Karpas-422 (cell line): ENCODE results near the genes SRSF7 and TMEM178A.

DNA sequence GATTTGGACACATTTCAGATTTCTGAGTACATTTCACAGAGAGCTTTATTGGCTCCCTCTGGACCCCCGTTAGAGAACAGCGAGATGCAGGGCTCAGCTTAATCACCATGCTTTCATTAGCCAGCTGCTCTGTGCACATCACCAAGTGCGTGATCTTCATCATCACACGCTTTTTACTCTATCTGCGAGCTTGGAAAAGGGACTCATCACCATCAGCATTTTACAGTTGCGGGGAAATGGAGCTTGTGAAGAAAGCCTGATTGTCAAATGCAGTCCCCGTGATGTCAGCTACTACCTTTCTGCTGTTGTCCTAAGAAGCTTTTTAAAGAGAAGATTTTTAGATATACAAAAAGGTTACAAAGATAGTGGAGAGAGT, 88.5 kb downstream of the CDC42EP3 start:
- PRO-cap, result no peak
- RAMPAGE, long total RNA, result no peak

DNA sequence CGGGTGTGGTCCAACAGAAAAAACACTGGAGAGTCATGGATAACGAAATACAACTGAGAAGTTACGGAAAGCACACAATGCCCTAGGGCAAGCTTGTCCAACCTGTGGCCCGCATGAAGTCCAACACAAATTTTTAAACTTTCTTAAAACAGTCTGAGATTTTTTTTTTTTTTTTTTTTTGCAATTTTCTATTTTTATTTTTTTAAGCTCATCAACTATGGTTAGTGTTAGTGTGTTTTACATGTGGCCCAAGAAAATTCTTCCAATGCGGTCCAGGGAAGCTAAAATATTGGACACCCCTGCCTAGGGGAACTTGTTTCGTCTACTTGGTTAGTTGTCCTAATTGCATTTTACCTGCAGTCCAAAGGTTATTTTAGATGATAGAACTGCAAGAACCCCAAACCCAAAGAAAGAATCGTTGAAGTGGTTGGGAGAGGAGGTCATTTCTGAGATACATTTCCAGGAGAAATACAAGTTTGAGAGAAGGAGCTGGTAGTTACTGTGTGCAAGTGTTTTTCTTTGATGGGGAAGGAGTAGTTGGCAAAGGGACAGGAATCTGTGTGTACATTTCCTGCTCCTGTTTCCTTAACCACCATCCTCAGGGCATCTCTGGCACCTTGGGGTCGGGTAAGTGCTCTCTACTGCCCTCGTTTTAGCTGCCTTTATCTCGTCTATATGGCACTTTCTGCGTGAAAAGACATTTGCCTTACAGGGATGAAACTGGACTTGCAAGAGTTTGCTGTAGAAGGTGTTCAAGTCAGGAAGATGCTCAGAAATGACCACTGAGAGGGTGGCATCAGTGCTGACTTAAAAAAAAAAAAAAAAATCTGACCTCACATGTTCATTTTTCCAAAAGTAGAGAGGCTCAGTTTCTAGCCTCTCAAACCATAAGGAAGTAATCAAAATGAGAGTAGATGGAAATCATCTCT, 27.4 kb downstream of the CDC42EP3 start:
- PRO-cap, result no peak
- RAMPAGE, long total RNA, result no peak

DNA sequence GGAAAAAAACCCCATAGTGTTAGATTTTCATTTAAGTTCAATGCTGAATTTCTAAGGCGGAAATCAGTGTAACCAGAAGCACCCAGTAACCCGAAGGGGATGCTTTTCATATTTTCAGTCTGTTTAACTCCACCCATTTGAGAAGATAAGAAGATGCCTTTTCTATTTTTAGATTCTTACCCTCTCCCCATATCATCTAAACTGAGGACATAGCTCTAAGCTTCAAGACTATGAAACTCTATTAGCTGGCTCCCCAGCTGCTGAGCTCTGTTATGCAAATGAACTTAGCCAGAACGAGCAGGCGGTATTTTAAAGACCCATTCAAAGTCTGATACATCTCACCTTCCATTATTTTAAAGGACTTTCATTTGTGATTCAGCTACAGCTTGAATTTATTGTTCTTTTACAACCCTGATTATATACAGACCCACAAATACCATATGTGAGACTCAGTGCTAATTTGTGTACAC, 16.5 kb downstream of the CDC42EP3 start:
- PRO-cap, result unidirectional peak, minus-strand start at position 101 of the sequence
- RAMPAGE, long total RNA, result no peak

DNA sequence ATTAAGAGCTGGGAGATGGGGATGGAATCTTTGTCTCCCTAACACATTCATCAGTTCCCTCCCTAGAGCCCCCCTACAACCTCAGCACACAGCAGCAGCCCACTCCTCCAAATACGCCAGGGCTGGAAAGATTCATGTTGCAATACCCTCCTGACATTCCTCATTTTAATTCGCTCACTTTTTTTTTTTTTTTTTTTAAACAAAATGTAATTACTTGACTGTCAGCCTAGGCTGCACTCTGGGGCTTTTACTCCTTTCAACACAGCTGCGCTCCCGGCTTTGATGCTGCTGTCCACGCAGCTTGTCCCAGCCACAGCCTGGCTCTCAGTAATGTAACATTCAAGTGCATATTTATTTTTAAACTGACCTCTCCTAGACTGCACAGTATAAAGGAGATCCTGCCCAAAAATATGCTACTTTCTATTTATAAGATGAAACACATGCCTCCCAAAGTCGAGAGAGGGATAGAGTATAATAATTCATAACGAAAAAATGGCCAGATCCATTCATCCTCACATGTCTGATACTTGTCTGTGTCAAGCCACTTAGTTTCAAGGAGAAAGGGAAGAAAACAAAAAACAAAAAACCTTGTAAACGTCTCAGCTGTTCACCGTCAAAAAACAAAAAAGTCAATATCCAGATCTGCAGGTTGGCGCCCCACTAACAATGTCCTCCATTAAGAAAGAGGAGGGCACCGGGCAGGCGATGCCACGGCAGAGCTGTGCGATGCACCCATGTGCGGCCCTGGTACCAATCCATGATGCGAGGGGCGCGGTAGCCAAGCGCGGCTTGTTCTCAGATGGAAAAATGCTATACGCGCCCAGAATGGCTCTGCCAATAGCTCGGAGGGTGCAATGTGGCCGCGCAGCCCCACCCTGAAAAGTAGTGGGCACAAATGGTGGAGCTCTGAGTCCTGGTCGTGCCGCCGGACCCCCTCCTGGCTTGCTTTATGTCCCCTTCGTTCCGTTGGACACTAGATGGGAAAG, 844 bp downstream of the CDC42EP3 start:
- PRO-cap, result no peak
- RAMPAGE, long total RNA, result no peak

GRCh38 chr2:37916331-37916656, 8.8 kb upstream of the RMDN2 start:
- PRO-cap, result no peak
- RAMPAGE, long total RNA, result no peak

DNA sequence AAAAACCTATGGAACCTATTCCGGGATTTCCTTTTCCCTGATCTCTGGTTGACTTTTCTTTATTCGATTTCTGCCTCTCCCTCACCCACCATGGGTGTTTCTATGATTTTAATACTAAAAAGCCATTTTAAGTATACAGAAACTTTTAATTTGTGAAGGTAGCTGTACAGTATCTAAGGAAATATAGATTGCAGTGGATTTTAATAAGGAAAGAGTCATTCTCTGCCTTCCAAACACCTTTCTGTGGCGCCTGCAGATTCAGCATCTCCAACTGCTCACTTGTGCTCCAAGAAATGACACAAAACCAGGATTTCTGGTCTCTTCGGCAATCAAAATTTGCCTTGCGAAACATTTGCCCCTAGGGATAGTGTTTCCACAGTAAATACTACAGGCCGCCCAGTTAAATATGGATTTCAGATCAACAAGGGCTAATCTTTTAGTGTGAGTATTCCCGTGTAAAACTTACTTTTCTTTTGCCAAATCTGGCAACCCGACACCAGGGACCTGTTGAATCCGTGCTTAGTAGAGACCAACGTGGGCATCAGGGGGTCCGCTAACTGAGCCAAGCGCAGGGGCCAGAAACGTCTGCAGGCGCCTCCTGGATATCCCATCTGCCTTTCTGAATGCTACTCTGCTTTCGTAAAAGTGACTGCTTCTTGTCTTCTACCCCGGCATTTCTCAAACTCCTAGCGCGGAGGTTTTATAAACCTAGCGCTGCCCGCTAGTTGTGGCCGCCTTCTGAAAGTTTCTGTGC, 2.7 kb downstream of the CYP1B1 start:
- PRO-cap, result no peak
- RAMPAGE, long total RNA, result no peak

DNA sequence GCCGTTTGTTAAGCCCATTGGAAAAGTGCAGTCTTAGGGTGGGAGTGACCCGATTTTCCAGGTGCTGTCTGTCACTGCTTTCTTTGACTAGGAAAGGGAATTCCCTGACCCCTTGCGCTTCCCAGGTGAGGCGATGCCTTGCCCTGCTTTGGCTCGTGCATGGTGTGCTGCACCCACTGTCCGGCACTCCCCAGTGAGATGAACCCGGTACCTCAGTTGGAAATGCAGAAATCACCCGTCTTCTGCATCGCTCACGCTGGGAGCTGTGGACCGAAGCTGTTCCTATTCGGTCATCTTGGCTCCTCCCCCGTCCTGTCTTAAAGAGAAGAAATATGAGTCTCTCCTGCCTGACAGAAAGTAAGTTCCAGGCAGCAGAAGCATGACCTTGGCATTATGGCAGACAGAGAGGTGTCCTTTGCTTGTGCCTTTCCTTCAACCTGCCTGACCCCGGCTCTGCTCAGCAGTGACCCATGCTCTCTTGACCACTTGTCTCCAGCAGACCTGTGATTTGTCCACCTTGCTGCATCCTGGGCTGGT, 62.4 kb upstream of the CYP1B1 start:
- PRO-cap, result no peak
- RAMPAGE, long total RNA, result no peak

- PRO-cap, result no peak
- RAMPAGE, long total RNA, result no peak
Measured at GRCh38 chr2:38174490-38175197, 98.7 kb upstream of the CYP1B1 start.

DNA sequence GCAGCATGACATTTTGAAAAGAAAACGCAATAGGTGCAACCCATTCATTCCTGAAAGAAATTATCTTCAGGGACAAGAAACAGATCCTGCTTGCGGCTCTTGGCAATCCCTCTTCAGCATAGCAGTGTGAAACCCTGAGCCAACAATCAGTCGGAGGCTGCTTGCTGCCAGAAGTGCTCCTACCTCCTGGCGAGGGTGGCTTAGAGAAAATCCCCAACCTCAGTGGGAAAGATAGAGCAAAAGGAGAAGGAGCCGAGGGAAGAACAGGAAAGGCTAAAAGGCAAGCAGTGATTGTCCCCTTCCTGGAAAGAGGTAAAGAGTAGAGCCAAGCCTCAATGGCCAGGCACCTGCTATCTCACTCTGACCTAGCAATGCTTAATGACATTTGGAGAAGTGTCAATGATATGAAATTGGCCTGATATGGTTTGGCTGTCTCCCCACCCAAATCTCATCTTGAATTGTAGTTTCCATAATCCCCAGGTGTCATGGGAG, 66.2 kb upstream of the ATL2 start:
- PRO-cap, result no peak
- RAMPAGE, long total RNA, result no peak

DNA sequence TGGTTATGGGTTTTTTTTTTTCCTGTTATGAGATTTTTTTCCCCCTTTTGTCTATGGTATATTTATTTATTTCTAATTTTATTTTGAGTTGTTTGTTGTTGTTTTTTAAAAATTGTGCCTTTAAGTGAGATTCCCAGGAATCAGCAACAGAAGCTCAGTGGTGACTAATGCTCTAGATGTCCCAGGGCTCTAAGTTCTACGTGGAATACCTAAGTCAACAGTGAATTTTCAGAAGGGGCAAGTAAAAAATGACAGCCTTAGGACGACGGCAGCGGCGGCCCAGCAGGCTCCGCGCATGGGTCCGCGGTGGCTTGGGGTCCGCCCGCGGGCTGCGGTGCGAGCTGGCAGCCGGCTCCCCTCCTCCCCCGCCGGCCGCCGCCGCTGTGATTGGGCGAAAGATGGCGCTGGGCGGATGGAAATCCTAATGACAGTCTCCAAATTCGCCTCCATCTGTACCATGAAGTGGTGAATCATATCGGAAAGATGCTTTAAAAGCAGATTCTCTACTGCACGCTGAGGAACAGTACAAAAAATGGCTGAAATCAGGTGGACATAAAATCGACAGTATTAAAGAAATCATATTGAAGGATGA, 74.8 kb downstream of the HNRNPLL start:
- PRO-cap, result bidirectional peak, plus-strand start at position 518 of the sequence, minus-strand start at position 385 of the sequence
- RAMPAGE, long total RNA, result no peak

DNA sequence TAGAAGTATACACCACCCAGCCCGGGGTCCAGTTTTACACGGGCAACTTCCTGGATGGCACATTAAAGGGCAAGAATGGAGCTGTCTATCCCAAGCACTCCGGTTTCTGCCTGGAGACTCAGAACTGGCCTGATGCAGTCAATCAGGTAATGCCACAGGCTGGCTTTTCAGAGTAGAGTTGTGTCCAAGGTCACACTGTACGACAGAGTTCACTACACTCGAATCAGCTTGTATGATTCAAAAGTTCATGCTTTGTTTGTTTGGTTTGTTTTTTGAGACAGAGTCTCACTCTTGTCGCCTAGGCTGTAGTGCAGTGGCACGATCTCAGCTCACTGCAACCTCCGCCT, 19.4 kb downstream of the SRSF7 start:
- PRO-cap, result no peak
- RAMPAGE, long total RNA, result no peak

- PRO-cap, result no peak
- RAMPAGE, long total RNA, result no peak
Measured at GRCh38 chr2:38748749-38749768, 2.1 kb downstream of the SRSF7 start.

- PRO-cap, result bidirectional peak, plus-strand start at chr2:38751467, minus-strand start at chr2:38751361
- RAMPAGE, long total RNA, result start-site peak on the minus strand at chr2:38751358-38751364, 263 and 298 reads in 2 replicates
Measured at GRCh38 chr2:38750797-38751534, at the start of gene SRSF7. Gene SRSF7, minus strand, starts transcription at chr2:38751361.

GRCh38 chr2:38751713-38752118, 555 bp upstream of the SRSF7 start:
- PRO-cap, result no peak
- RAMPAGE, long total RNA, result no peak

DNA sequence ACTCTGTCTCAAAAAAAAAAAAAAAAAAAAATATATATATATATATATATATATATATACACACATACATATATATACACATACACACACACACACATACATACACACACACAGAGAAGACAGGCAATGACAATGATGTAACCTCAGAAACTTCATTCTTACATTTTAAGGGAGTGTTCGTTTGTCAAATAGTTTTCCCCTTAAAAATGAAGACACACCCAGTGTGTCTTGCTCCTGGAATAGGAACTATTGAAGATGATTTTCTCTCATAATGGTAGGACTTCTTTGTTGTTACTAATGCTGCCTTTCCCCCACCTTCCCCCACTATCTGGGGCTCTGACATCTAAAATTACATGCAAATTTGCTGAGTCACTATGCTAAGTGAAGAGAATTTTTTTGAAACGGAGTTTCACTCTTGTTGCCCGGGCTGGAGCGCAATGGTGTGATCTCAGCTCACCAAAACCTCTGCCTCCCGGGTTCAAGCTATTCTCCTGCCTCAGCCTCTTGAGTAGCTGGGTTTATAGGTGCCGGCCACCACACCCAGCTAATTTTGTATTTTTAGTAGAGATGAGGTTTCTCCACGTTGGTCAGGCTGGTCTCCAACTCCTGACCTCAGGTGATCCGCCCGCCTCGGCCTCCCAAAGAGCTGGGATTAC, 48.1 kb downstream of the DHX57 start:
- PRO-cap, result no peak
- RAMPAGE, long total RNA, result no peak

DNA sequence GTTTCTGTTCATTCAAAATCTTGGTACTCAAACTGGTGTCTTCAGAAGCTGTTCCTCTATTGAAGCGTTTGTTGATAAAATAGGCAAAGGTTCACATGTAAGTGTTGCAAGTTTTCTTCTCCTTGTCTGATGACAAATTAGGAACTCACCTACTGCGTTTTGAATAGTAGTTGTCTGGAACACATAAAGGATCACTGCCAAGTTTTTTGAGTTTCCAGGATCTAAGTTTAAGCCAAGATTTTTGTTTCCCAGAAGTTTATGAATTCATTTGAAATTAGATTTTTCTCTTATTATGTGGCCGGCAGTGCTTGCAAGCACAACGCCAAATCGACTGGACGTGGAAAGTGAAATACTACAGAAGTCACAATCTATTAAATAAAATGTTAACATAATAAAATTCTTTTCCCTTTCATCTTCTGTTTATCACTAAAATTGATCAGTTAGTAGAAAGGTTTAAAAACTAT, 85.4 kb downstream of the ARHGEF33 start:
- PRO-cap, result no peak
- RAMPAGE, long total RNA, result no peak

- PRO-cap, result no peak
- RAMPAGE, long total RNA, result no peak
Measured at GRCh38 chr2:39664899-39665774, 580 bp upstream of the TMEM178A start.

DNA sequence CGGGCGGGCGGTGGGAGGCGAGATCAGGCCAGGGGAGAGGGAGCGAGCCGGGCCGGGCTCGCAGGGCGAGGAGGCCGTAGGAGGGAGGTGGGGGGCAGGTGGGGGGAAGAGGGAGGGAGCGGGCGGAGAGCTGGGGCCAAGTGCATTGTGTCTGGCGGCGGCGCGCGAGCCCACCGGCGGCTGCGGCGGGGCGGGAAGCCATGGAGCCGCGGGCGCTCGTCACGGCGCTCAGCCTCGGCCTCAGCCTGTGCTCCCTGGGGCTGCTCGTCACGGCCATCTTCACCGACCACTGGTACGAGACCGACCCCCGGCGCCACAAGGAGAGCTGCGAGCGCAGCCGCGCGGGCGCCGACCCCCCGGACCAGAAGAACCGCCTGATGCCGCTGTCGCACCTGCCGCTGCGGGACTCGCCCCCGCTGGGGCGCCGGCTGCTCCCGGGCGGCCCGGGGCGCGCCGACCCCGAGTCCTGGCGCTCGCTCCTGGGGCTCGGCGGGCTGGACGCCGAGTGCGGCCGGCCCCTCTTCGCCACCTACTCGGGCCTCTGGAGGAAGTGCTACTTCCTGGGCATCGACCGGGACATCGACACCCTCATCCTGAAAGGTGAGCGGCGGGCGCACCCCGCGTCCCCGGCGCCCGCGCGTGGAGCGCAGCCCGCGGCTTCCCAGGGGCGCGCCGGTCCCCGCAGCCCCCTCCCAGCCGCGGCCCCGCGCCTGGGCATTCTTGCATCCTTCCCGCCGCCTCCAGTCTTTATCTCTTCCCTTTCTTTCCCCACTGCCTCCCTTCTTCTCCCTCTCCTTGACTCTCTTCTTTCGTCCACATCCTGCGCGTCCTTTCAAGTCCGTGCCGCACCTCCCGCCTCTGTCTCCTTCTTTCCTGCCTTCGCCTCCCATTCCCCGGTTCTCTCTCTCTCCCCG, at the start of gene TMEM178A:
Gene TMEM178A (plus strand): TSS at position 143 of the 914 bp plus-strand sequence.
- PRO-cap, result no peak
- RAMPAGE, long total RNA, result no peak

DNA sequence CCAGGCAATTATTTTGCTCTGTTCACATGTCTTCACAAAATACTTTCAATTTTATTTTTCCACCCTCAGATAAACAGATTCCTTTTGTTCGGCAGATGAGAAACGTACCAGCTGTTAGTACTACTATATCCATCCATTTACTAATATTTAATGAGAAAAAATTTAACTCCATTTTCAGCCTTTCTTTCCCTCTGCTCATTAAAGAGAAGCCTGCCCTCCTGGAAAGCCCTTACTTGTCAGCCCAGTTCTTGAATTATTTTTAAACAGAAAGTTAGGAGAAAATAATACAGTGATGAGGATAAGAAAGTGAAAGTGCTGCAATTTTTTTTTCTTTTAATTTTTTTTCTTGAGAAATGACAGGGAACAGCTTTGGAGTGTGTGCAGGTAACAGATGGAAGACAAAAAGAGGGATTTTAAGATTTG, 87.3 kb downstream of the SLC8A1 start:
- PRO-cap, result no peak
- RAMPAGE, long total RNA, result no peak

- PRO-cap, result no peak
- RAMPAGE, long total RNA, result no peak
Measured at GRCh38 chr2:40450430-40451316, 1.2 kb downstream of the SLC8A1 start.